ENCODE measurements around a stretch of chr2.

- PRO-cap: no peak
Measured at GRCh38 chr2:217393321-217394300, 533.7 kb upstream of the TNP1 start.

DNA sequence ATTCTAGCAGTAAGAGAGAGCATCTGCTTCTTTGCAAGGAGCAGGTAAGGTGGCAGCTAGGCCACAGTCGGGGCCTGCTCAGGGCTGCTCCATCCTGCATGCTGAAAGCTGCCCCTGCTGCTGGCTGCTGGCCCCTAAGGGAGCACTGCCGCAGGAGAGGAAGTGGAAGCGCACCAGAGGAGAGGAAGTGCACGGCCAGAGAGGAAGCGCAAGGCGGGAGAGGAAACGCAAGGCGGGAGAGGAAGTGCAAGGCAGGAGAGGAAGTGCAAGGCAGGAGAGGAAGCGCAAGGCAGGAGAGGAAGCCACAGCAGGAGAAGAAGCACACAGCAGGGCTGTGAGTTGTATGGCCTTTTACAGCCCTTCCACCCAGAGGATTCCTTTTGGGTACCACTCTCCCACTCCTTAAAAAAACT is 539.0 kb upstream of the TNP1 start:
- PRO-cap: no peak

DNA sequence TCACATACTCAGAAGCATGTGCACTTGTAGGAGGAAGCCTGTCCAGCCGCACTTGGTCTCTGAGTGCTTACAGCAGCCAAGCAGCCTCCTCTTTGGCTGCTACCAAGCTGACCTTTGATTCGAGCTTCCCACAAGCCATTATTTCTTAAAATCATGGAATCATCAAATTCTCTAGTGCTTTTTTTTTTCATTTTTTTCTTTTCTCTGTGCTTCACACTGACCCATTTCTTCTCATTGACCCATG is 550.1 kb upstream of the TNP1 start:
- PRO-cap: no peak

DNA sequence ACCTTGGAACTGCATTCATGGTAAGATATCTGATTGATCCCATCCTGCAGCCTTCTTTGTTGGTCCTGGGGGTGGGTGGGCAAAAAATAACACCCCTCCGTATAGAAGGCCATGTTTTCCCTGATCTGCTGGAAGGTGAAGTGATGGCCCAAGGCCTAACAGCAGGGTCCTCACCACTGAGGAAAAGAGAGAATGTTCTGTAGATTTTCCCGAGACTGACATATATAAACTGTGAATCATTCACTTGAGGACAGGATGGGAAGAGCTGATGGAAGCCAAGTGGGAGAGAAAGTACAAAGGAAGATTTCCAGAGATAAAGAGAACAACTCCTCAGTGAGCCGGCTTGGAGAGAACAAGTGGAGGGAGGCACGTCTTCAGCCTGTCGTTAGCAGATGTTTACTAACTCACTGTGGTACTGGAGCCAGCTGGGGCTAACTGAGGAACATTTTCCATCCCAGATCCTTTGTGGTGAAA is 552.8 kb upstream of the TNP1 start:
- PRO-cap: no peak

DNA sequence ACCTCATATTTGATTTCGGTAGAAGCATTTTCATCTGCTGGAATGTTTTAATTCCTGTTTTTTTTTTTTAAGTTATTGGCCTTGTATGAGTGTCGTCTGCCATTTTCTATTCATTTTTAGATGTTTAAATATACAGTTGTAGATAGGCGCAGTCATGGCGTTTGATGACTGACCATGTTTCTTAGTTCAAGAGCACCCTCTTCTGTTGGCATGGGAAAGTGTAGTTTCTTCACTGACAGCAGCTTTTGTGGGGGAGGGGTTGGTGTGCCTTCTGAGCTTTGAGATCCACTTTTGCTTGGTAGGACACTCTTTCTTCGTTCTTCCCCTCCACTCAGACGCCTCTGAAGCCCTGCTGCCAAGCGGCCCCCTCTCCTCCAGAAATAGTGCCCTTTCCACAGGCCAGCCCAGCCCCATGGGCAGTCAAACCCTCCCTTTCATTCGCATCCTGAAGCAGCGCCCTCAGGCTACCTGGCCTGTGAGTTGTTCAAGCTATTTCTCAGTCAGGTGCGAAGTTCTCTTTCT is 492.0 kb downstream of the TNS1 start:
- PRO-cap: no peak

GRCh38 chr2:217631980-217632569 is 370.7 kb downstream of the TNS1 start:
- PRO-cap: no peak

- PRO-cap: no peak
Measured at GRCh38 chr2:217801035-217801672, 201.6 kb downstream of the TNS1 start.

GRCh38 chr2:217828469-217828977 is 174.3 kb downstream of the TNS1 start:
- PRO-cap: no peak

GRCh38 chr2:217838311-217839057 is 164.3 kb downstream of the TNS1 start:
- PRO-cap: no peak

- PRO-cap: no peak
Measured at GRCh38 chr2:217842013-217842824, 160.6 kb downstream of the TNS1 start.

- PRO-cap: no peak
Measured at GRCh38 chr2:217901631-217902459, 101.0 kb downstream of the TNS1 start.

GRCh38 chr2:217939449-217940261 is 63.1 kb downstream of the TNS1 start:
- PRO-cap: no peak

- PRO-cap: no peak
Measured at GRCh38 chr2:217993834-217994219, 9.0 kb downstream of the TNS1 start.

DNA sequence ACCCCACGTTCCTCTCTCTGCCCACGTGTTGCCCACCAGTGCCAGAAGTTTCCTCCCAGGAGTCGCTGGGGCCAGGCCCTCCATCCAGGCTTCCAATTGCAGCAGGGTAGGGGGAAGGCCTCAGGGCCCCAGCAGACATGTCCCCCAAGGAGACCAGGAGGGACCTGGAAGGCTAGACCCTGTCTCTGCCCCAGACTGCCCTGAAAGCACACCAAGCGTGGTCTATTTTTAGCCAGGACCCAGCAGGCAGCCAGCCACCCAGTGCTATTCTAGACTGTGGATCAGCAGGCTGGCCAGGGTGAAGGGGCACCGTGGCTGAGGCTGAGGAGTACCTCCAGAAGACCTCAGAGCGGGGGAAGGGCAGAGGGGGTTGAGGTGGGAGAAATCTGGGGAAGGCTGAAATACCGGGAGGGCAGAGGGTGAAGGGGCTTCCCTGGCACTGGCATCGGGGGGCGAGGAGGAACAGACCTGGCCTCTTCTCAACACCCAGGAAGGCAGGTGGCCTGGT is 18.9 kb upstream of the TNS1 start:
- PRO-cap: no peak

DNA sequence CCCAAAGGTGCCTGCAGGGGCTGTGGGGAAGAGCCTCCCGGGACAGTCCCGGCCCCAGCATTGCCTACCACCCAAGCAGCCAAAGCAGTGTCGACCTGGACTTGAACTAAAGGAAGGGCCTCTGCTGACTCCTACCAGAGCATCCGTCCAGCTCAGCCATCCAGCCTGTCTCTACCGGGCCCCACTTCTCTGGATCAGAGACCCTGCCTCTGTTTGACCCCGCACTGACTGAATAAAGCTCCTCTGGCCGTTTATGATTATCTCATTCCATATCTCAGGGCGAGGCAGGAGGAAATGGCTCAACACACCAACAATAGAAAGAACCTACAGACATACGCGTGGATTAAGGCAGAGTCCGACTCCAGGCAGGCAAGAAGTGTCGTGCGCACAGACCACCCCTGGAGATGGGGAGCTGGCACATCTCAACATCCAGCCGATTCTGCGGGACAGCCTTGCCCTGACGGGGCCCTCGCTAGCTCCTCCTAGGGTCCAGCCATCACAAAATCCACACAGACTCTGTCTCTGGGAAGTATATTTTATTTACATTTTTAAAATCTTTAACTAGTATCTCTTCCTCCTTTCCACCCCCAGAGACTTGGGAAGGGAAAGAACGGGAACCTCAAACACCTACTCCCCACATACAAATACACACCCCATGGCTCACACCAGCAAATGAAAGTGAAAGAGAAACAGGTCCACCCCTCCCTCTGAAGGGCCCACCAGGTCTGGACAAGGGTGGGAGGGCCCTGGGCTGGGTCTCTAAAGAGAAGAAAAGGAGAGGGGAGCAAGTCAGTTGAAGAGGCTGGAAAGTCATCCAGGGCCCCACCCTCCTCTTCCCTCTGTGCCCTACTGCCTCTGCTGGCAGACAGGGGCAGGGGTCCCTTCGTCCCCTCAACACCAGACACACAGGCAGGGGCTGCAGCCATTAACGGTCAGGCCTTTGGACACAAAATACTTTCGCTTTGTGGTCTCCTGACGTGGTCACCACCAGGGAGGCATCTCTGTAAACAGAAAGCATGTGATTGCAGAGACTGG is 3.1 kb downstream of the GPBAR1 start:
- PRO-cap: no peak

DNA sequence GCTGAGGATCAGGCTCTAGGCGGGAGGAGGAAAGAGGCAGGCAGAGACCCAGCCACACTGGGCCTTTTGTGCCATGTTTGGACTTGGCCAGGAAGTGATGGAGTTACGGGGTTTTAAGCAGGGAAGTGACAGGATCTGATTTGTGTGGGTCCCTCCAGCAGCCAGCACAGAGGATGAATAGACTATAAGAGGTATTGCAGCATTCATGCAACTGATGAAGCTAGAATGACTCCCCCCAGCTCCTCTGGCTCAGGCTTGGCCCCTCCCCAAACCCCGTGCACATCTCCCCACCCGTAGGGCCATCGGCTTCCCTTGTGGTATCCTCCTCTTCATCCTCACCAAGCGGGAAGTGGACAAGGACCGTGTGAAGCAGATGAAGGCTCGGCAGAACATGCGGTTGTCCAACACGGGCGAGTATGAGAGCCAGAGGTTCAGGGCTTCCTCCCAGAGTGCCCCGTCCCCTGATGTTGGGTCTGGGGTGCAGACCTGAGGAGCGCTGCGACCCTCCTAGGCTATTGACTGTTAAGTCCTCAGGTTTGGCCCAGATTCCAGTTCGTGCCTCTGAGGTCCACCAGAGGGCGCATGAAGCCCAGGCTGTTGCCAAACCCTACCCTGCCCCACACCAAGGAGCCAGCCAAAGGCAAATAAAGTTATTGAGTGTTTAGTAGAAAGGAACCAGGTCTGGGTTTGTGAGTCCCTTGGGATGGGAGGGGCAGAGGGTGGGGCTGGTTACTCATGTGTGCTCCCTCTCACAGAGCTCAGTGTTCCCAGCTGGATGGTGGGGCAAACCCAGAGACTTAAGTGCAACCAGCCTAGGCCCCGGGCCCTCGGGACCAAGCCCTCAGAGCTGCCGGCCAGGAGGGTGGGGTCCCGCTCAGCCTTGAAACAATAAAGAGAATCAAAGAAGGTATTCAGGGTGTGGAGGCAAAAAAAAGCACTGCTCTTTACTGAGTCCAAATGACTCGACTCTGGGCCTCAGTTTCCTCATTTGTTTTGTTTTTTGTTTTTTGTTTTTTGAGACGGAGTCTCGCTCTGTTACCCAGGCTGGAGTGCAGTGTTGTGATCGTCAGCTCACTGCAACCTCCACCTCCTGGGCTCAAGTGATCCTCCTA is 2.3 kb downstream of the PNKD start:
- PRO-cap: no peak

- PRO-cap: no peak
Measured at GRCh38 chr2:218285220-218285895, 6.9 kb downstream of the TMBIM1 start.

DNA sequence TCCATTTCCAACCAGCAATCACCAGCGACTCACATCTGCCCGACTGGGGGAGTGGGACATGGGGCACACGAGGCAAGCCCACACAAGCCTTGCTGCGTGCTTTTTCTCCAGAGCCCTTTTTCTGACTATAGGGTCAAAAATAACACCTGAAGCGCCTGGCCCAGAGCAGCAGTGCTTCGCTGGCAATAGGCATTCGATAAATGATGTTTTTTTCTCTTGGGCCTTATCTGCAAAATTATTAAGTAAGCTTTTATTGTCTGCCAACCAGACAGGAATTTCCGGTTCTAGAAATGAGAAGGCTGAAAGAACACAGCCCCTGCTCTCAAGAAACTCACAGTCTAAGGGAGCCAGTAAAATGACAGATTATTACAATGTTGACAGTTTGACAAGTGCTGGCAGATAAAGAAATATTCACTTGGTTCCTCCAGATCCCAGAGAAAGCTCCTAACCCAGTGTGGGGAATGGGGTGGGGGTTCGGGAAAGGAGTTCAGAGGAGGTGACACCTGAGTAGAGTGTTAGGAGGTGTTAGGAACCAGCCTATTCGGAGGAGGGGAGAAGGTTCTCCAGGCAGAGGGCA is 2.8 kb upstream of the TMBIM1 start:
- PRO-cap: no peak

DNA sequence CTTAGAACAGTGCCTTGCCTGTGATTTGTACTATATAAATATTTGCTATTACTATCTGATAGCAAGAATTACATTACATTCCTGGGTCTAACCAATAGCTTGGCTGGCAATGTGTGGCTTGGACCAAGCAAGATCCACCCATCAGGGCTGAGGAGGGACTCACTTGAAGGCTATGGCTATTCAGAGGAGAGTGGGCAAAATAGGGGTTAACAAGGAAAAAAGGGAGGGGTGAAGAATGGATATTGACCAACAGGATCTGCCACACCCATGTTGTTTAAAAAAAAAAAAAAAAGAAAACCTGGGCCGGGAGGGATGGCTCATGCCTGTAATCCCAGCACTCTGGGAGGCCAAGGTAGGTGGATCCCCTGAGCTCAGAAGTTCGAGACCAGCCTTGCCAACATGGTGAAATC is 20.0 kb upstream of the TMBIM1 start:
- PRO-cap: no peak

GRCh38 chr2:218387193-218388338 is 5.5 kb downstream of the SLC11A1 start:
- PRO-cap: no peak

All from SUDHL5 (cell line).